Neural crest cell (in vitro differentiated cells): ENCODE measurements around a stretch of chr20.

GRCh38 chr20:47667178-47668192 is 117.8 kb downstream of the SULF2 start:
- PRO-cap: no peak

DNA sequence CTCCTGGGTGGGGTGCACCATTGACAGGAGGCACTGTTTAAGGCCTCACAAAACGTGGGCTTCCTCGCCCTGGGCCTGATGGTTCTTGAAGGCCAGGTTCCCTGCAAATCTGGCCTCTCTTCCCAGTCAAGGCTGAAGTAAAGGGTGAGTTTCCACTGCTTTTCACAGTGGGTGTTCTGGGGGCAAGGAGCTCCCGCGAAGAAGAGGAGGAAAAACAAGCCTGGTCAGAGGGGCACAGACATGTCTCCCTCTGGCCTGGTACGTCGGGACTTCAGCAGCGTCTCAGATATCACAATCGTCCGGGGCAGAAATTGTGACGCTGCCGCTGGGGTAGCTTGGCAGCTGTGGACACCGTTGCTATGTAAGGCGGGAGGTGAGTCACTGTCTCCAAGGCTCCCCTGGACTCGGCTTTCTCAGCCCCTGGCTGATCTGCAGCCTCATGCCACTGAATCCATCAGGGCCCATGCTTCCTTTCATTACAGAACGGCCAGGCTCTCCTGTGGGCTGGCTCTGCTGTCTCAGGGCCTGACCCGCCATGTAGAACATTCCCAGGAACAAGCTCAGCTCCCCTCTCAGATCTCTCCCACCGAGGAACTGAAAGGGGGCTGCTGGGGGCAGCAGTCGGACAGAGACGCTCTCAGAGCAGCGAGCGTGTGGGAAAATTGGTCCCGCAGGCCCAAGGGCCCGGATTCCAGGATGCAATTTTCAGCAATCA is 98.7 kb downstream of the SULF2 start:
- PRO-cap: no peak

- PRO-cap: no peak
These were observed 70.7 kb downstream of the SULF2 start for GRCh38 chr20:47714443-47715057.

GRCh38 chr20:47809705-47810250 is 24.5 kb upstream of the SULF2 start:
- PRO-cap: bidirectional peak, plus-strand start at chr20:47809917, minus-strand start at chr20:47809800

- PRO-cap: no peak
These were observed 165.3 kb upstream of the SULF2 start for GRCh38 chr20:47950461-47951119.

DNA sequence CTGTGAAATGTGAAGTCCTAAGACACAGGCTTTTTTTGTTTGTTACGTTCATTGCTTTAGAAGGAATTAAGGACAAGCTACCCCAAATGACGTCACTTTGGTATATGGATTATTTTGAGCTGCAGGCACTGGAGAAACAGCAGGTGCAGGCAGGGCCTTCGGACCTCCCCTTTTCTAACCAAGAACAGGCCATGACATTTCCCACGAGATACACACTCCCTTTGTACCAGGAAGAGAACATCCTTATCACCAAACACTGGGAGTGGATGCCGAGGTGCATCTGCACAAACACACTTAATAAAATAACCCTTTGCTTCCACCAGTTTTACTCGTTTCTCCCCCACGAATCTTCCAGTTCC is 418.0 kb upstream of the SULF2 start:
- PRO-cap: no peak

- PRO-cap: no peak
These were observed 462.5 kb upstream of the SULF2 start for GRCh38 chr20:48247786-48248227.

- PRO-cap: bidirectional peak, plus-strand start at chr20:48374615, minus-strand start at chr20:48374454
These were observed 453.4 kb downstream of the PREX1 start for GRCh38 chr20:48374261-48374974.

DNA sequence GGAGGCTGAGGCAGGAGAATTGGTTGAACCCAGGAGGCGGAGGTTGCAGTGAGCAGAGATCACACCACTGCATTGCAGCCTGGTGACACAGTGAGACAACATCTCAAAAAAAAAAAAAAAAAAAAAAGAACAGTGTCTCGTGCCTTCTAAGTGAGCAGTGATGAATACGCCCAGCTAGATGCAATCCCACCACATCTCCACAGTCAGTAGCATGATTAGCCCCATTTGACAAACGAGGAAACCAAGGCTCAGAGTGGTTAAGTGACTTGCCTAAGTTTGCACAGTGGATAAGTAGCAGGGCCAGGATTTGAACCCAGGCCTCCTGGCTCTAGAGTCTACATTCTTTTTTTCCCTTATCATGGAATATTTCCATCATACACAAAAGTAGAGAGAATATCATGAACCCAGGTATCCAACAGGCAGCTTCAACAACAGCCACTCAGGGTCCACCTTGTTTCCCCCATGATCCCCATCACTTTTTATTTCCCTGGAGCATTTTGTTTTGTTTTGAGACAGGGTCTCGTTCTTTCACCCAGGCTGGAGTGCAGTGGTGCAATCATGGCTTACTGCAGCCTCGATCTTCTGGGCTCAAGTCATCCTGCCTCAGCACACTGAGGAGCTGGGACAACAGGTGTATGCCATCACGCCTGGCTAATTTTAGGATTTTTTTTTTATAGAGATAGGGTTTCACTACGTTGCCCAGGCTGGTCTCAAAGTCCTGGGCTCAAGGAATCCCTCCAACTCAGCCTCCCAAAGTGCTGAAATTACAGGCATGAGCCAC is 180.2 kb downstream of the PREX1 start:
- PRO-cap: no peak

DNA sequence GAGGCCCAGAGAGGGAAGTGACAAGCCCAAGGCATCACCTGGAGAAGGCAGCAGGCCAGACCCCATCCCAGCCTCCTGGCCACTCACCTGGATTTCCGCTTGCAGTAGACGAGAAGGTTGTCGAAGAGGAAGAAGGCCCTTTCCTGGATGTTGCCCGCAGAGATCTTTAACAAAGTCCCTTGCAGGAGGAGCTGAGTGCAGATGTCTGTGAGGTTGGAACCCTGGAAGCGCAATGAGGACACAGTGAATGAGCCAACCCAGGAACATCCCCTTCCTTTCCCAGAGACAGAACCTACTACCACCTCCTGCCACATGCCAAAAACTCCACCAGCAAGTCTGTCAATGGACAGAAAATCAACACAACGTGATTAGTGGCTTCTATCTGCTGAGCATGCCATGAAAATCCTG is 127.1 kb downstream of the PREX1 start:
- PRO-cap: no peak

- PRO-cap: no peak
These were observed 104.3 kb downstream of the PREX1 start for GRCh38 chr20:48723240-48724172.

DNA sequence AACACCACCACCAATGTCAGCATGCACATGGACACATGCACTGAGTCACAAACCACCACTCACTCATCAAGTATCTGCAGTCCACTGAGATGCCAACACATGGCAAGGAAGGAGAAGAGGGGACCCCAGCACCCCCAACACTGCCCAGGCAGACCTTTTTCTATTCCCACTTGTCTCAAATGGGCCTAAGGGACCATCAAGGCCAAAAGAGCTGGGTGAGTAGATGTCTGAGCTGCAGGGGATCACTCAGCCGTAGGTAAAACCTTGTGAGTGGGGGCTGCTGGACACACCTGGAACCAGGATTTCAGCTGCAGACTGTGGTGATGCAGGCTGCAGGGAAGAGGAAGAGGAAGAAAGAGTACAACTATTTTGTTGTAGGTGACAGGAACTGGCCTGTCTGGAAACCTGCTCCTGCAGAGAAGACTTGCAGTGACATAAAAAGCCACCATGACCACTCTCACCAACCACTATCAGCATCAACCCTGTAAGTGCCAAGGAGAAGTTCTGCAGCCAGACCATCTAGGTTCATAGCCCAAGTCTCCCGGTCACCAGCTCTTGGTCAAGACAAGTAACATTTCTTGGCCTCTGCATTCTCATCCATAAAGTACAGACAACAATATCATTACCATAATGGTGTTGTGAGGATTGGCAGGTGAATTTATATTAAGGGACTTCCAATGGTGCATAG is 91.3 kb downstream of the PREX1 start:
- PRO-cap: no peak

GRCh38 chr20:48742306-48742714 is 85.5 kb downstream of the PREX1 start:
- PRO-cap: no peak

DNA sequence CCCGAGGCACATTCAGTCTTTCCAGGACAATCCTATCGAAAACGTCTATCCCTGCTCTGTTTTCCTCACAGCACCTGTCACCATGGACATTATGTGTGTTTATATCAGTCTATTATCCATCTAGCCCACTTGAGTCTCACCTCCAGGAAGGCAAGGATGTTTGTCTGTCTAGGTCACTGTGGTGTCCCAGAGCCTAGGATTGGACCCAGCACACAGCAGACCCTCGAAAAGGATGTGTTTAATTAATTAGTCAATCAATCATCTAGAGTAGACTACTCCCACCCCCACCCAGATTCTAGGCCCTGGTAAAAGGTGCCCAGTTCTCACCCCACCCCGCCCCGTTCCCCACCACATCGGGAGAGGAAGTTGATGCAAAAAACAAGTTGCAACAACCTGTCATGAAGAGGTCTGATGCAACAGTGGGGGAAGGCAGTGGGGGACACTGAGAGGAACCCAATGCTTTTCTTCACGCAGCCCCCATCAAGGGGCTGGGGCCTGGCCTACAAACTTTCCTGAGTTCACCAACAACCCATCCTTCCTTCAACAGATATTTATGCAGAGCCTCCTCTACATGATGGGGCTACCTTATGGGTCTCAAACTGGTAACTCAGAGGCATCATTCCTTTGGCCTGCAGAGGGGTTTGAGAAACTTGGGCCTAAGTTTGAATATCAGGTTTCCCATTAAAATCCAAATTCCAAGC is 66.5 kb downstream of the PREX1 start:
- PRO-cap: no peak

GRCh38 chr20:48911171-48911523 is 10.4 kb upstream of the ARFGEF2 start:
- PRO-cap: no peak

DNA sequence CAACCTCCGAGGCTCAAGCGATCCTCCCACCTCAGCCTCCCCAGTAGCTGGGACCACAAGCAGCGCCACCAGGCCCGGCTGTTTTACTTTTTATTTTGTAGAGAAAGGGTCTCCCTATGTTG is 667 bp upstream of the ARFGEF2 start:
- PRO-cap: no peak

GRCh38 chr20:48931997-48933008 is 10.8 kb downstream of the ARFGEF2 start:
- PRO-cap: no peak

DNA sequence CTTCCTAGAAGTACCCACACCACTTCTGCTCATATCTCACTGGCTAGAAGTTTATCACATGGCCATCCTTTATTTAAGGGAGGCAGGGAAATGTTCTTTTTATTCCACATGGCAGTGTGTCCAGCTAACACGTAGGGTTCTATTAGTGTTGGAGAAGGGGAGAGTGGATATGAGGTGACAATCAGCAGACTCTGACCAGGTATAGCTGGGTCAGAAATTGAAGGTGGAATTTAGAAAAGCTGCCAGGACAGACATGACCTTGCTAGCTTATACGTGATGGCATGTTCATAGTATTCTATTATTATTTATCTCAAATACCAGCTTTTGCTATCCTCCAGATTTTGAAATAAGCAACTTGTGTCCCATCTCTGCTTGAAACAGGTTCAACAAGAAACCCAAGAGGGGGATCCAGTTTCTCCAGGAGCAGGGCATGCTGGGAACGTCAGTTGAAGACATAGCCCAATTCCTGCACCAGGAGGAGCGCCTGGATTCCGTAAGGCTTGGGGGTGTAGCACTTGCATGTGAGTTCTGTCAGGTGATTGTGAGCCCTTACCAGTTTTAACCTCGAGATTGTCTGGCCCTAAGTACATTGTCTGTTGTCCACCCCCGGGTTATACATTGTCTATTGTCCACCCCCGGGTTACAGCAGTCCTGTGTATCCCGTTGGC is 61.6 kb upstream of the CSE1L start:
- PRO-cap: no peak

GRCh38 chr20:49009100-49009597 is 37.0 kb upstream of the CSE1L start:
- PRO-cap: no peak

- PRO-cap: no peak
These were observed 28.9 kb downstream of the DDX27 start for GRCh38 chr20:49248106-49248542.